Frontal cortex (tissue), 2 donors: ENCODE measurements around the gene ADAMTS17.

GRCh38 chr15:98889906-98890624, 117.5 kb downstream of the PGPEP1L start:
- RAMPAGE, long total RNA, result no peak

- RAMPAGE, long total RNA, result no peak
Measured at GRCh38 chr15:98896204-98897489, 110.9 kb downstream of the PGPEP1L start.

DNA sequence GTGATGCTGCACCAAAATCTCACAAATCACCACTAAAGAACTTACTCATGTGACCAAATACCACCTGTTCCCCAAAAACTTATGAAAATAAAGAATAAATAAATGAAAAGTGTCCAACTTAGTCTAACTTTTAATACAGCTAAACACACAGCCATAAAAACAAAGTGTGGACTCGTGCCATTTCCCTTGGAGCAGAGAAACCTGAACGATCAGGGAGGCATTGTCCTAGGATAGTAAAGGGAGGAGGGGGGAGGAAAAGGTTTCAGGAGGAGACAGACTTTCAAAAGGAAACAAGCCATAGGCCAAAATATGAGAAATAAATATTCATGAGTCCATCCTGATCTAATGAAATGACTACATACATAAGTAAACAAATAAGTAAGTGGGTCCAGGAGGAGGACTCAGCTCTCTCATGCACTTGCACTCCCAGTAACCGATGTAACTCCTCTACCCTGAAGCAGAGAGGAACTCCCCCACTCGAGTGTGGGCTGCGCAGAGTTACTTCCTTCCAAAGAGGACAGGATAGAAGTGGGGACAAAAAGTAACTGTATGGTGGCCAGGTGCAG, 27.4 kb downstream of the PGPEP1L start:
- RAMPAGE, long total RNA, result no peak

DNA sequence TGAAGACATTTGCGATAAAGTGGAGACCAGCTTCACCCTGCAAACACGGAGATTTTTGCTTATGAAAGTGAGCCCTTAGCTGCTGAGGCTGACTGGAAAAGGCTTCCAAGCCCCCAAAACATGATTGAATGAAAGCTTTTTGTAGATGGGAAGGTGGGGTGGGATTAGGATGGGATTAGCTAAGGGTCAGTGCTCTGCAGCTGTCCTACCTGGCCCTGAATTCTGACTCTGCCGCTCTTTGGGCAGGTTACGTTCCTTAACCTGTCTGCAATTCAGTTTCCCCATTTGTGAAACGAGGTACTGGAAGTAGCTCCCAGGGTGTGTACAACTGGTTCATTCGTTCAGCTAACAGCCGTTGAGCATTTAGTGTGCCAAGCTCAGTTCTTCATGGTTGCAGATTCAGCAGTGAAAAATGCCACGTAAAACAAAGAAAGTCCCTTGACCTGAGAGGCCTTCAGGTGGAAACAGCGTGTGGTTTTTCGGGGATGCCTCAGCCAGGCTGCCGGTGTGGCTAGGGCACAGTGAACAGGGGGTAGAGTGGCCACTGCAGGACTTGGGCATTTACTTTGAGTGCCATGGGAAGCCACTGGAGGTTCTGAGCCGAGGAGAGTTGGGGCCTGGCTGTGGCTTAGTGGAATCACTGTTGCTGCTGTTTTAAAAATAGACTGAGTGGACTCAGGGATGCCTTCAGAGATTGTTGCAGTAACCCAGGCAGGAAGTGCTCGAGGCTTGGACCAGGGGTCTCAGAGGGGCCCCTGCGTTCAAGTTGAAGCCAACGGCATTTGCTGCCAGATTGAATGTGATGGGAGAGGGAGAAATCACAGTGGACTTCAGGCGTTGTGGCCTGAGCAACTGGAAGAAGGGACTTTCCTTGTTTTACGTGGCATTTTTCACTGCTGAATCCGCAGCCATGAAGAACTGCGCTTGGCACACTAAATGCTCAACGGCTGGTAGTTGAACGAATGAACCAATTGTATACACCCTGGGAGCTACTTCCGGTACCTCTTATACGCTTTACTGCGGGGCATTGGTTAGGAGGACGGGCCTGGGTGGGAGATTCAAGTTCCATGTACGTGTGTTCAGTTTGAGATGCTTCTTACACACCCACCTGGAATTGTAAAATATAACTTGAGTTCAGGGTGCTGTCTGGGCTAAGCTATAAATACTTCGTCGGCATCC, 4.8 kb downstream of the SYNM start:
- RAMPAGE, long total RNA, result no peak

DNA sequence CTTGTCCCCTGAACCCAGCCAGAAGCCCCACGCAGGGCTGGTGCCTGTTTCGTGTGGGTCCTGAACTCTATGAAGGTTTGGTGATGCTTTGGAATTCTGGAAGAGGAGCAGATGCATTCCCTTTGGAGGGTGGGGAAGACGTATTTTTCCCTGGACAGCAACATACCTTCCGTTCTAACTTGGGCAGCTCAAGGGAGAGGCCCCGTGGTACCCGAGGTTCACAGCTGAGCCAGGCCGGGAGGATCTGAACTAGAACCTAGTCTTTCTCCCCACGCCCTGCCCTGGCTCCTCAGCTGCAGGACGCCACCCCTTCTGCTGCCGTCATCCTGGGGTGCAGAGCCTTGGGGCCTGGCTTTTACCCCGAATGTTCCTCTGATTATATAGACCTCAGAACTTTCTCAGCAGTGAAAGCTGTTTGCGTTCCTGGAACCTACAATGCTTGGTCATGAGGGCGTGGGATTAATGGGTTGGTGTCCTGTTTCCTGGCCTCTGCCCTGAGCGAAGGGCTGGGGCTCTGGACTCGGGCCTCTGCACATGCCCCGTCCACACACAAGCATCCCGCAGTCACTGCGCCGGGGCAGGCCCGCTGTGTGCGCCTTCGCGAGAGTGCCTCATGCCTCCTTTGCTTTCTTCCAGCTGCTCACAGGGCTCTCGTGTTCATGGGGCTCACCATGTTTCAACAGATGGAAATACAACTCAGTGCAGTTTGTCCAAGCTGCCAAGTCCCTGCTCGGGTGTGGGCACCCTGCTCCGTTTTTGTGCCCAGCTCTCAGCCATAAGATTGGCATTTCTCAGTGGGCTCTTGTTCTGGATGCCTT, 20.2 kb downstream of the SYNM start:
- RAMPAGE, long total RNA, result no peak

GRCh38 chr15:99135093-99135411, 30.2 kb downstream of the SYNM start:
- RAMPAGE, long total RNA, result no peak

DNA sequence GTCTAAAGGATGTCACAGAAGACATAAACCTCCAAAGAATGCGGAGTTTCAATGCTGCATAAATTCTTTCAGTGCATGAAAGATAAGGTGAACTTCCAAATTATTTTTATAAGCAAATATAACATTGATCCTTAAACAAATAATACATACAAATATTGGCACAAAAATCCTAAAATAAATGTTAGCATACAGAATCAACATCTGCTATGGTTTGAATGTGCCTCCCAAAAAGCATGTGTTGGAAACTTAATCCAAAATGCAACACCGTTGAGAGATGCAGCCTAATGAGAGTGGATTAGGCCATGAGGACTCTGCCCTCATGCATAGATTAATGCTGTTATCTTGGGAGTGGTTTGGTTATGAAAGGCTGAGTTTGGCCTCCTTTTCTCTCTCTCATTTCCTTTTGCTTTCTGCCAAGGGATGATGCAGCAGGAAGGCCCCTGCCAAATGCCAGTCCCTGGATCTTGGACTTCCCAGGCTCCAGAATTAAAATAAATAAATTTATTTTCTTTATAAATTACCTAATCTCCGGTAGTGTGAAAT, 49.3 kb downstream of the SYNM start:
- RAMPAGE, long total RNA, result no peak

DNA sequence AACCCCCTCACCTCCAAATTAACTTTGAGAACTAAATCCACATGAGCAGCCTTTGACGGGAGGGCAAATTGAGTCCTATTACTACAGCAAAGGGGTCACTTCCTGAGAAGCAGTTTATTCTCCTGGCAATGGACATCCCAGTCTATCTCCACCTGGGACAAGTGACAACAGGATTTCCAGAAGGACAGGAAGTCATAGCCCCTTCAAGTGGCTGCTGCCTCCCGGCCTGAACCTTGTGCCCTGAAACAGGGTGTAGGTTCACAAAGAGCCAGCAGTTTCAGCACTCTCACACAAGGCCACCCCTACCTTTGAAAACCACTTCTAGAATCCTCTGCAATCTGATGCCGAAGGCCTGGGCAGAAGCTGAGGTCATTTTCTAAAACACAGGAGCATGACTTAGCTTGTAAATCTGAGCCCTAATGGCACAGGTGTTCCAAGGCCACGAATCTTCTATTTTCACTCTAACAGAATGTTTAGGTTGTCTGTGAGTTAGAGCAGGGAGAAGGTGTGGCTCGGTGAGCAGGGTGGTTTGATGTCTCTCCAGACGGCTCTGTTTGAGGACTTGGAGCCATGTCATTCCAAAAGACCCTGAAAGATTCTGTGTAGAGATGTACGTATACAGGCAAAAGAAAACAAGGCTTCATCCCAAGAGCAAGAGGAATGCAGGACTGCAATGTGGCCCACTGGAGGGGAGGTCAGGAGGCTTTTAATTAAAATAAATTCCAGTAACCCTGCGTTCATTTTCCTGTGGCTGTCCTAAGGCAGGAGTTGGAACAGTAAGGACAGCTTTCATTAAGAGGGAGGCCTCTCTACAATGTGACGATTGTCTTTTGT, 62.3 kb downstream of the SYNM start:
- RAMPAGE, long total RNA, result no peak

GRCh38 chr15:99258972-99259637, 7.8 kb downstream of the LRRC28 start:
- RAMPAGE, long total RNA, result no peak

- RAMPAGE, long total RNA, result no peak
Measured at GRCh38 chr15:99425750-99426191, 140.0 kb upstream of the MEF2A start.

DNA sequence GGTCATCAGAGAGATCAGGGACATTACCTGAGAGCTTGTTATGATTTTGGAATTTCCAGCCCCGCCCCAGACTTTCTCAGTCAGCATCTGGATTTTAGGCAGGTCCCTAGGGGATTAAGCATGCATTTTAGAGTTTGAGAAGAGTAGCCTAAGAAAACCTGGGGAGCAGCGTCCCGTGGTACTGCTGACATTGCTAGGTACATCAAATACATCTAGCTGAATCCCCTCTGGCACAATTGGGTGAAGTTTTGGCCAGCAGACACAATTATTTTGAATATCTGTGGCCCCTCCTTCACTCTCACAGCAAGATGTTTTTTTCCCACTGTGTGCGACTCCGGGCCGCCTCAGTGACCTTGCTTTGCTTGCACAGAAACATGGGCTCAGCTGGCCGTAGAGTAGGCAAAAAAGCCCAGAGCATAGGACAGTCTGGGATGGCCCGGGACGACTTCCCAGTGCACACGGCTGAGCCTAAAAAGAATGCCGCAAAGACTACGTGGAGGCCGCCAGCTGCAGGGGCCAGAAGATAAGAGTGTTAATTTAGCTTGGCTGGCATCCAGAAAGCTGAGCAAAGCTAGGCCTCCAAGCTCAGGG, 58.6 kb upstream of the MEF2A start:
- RAMPAGE, long total RNA, result no peak

GRCh38 chr15:99618822-99619319, 53.1 kb downstream of the MEF2A start:
- RAMPAGE, long total RNA, result no peak

DNA sequence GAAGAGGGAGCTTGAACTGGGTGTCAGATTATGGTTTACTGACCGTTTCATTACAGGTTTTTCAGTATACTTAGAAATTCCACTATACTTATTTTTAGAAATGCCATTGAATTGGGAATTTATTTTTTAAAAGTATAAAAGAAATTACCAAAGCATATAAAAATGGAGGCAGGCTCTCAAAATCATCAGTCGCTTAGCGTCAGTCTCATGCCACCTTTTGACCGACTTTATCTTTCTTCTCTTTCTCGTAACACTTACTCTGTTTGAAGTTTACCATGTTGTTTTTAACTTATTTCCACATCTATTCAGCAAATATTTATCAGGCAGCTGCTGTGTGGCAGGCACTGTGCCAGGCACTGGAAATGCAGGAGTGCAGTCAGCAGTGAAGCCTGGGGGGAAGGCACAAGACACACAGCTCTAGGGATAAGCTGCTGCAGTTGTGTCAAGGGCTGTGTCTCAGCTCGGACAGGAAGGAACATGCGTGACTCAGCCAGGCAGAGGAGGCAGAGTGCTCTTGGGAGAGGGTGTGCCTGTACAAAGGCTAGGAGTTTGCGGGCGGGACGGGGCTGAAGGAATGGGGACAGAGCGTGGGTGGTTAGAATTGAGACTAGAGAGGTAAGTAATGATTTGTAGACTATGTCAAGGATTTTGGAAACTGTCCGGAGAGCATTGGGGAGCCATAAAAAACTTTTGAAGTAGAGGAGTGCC, 24.8 kb downstream of the LYSMD4 start:
- RAMPAGE, long total RNA, result no peak

GRCh38 chr15:100113402-100114019, 228.3 kb downstream of the ADAMTS17 start:
- RAMPAGE, long total RNA, result no peak

DNA sequence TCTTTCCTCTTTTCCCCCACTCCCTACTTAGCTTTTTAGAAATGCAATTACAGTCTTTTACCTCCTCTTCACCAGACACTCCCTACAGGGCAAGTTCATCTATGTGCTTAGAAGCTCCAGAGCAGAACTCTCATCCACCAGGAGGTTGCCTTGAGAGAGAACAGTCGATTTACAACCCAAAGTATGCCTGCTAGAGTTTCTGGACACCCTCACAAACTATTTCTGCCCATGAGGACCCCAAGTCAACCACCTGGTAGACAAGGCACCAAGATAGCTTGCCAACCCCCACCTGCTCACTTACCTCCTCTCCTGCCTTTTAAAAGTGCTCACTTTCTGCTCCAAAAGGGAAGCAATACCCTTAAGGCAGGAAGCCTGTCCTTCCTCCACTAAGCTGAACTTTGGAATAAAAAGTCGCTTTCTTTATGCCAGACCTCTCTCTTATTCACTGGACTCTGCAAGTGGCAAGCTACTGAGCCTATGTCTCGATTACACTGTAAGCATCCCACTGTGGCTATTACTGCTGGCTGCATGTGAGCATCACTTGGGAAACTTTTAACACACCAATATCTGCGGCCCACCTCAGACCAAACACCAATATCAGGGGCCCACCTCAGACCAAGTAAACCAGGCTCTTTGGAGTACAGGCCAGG, 168.4 kb downstream of the ADAMTS17 start:
- RAMPAGE, long total RNA, result no peak

GRCh38 chr15:100341799-100342553, at the start of gene ADAMTS17:
Gene ADAMTS17 (minus strand): TSS chr15:100341975.
- RAMPAGE, long total RNA, result no peak

- RAMPAGE, long total RNA, result no peak
Measured at GRCh38 chr15:100686042-100686916, 83.9 kb downstream of the ASB7 start.

DNA sequence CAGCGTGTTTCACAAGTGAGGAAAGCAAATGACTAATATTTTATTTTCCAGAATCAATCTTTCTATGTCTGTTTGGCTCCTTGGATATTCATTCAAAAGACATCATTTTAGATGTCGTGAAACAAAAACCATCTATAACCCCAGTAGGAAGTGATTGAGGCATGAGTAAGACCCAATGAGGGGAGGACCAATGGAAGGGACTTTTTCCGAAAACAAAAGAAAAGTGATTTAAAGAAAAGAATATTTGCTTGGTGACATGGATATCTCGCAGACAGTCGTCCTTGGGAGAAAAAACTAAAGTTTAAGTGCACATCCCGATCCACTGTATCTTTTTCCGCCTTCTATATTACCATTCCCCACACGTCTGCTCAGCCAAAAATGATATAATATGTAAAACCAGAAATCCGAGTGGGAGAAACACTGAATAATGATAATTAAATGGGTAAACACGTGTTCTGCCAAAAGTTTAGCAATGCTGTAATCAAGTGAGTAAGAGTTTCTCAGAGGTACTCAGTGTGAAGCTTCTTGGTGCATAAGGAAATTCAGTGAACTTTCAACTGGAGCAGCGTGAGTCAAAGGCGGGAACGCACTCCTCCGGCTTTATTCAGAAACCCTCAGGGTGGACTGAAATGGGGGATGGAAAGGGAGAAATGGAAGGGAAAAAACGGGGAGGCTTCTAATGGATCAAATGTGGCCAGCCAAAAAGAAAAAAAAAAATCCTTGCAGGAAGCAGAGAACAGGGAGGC, 84.9 kb downstream of the ASB7 start:
- RAMPAGE, long total RNA, result no peak

DNA sequence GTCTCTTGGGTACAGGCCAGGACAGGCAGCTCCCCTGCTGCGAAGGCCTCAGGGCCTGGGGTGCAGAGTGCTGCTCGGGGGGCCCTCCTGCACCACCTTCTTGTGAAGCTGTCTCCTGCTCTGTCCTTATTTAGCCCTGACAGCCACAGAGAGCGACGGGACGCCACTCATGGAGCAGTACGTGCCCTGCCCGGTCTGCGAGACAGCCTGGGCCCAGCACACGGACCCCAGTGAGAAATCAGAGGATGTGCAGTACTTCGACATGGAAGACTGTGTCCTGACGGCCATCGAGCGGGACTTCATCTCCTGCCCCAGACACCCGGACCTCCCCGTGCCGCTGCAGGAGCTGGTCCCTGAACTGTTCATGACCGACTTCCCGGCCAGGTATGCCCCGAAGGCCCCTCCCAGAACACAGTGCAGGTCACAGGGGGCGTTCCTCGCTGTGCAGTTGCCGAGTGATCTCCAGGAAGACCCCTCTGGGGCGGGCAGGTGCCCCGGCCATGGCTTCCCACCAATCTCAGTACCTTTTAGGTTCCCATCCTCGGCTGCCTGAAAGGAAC, 132.5 kb downstream of the LRRK1 start:
- RAMPAGE, long total RNA, result no peak

GRCh38 chr15:101068688-101069706, 149.8 kb downstream of the LRRK1 start:
- RAMPAGE, long total RNA, result no peak